CMK (cell line): Measurements from ENCODE around the gene TTC39C.

GRCh38 chr18:21896651-21897372 lies 156.2 kb downstream of the MIB1 start:
- RRBS: no CpG with 5 or more reads among the region's 27 CpGs

DNA sequence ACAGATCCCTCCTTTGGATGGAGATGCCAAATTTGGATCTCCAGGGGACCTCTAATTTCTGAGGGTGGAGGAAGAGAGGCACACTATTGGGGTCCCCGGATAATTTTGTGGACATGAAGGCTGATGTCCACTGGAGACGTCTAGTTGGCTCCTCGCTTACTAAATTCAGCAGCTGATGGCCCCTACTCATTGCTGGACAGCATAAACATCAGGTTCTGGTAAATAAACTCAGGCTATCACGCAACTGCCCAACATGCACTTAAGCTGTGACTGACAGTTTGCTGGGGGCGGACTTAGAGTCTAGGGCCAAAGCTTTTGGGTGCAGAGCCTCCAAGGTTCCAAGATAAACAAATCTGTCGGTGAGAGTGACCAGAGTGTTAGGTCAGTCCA lies 188.8 kb upstream of the GATA6 start:
- RRBS: no CpG with 5 or more reads among the region's 6 CpGs

DNA sequence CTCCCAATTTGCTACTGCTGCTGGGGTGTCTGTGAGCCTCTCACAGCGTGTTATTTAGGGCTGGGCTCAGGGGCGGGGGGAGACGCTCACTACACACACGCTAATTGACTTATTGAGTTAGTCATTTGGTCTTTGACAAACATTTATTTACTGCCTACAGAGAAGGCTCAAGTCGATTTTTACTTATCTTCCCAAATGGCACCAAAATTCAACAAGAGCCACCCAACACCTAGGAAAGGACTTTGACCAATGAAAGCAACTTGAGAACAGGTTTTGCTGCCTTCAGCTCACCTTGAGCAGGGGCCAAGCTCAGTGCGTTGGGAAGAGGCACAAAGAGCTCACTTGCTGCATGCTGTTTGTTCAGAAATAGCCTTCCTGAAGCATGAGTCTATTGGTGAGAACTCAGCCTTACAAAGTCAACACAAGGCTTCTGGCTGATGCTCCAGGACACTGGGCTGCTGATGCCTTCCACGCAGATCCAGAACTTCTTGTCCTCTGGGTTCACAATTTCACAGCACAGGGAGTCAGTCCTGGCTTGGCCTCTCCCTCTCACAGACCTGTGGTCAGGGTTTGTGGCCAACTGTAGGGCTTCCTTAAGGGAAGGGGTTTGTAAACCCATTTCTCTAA lies 125.0 kb upstream of the GATA6 start:
- RRBS: no CpG with 5 or more reads among the region's 7 CpGs

DNA sequence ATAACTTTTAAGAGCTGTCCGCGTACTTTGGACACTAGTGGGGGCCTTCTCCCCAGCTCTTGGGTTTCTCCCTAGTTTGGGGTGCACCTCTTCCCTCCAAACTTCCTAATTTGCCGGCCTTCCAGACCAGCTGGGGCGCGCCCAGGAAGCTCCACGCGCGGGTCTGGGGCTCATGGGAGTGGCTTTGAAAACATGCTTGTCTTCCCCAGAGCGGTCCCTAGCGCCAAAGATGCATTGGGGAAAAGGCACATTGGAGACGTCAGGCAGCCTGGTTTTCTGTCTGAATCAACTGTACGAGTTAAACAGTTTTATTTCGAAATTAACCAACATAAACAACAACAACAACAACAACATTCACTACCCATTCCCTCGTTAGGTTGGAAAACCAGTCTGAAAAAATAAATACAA lies 2.8 kb upstream of the GATA6 start:
- RRBS: no CpG with 5 or more reads among the region's 14 CpGs

DNA sequence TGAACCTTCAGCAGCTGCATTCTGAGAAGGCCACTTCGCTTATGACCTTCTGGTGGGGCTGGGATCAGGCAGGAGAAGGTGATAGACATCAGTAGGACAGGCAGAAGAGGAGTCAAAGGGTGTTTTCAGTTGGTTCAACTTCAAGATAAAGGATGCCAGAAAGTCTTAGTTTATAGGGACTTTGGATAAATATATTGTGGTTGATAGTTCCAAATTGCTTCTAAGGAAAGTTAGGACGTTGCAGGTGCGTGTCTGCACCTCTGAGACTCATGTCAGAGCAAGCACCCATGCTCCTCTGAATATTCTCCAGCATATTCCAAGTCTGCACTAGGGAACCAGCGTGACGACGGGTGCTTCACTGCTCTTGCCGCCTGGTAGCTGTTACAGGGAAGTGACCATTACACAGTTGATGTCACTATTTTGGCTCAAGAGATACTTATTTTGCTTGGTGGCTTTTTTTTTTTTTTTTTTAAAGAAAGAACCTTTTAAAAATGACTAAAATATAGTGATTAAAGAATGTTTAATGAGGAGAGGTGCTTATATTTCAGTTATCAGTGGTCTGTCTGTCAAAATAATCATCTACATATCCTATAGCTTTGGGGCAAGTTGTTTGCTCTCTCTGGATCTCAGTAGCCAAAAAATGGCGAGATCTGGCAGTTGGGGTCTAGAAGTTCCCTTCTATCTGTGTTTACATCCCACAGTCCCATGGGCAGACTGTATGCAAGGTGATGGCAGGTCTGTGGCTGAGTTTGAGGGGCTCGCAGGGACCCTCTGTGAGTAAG lies 35.7 kb downstream of the GATA6 start:
- RRBS: no CpG with 5 or more reads among the region's 9 CpGs

- RRBS: no CpG with 5 or more reads among the region's 3 CpGs
These were observed 37.6 kb downstream of the GATA6 start for GRCh38 chr18:22206845-22207613.

DNA sequence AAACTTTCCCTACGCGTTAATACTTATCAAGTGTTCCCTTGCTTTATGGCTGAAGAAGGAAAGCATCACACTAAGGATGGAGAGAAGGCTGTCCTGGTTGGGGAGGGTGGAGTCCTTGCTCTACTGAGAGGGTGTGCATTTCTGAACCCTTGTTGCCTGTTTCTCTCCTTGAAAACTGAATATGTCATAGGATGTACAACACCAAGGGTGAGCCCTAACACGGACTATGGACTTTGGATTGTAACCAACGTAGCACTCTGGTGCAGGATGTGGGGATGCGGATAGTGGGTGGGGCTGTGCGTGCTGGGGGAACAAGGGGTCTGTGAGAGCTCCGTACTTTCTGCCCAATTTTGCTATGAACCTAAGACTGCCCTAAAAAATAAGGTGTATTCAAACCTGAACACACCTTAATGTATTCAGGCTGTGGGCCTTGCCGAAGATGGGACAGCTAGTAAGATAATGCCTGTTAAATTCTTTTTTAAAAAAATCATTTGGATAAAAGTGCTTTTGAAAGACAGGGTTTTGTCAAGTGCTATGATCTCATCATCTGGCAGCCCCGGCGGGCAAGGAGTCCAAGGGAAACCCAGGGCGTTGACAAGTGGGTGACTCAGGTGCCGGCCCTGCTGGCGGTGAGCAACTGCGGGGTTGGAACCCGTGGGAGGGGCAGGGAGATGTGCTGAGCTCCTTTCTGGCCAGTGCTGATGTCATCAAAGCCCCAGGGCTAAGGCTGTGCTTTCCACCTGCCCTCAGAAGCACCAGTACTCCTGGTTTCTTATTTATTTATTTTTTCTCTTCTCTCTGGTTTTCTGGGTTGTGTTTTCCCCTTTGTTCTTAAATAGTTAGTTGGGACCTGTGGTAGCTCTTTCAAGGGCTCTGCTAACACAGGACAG lies 54.1 kb downstream of the GATA6 start:
- RRBS: 29% methylated on average over 4 of the region's 15 CpGs

- RRBS: no CpG with 5 or more reads among the region's 9 CpGs
These were observed 68.1 kb downstream of the CTAGE1 start for GRCh38 chr18:22349555-22350103.

GRCh38 chr18:22492129-22492460 lies 74.4 kb upstream of the CTAGE1 start:
- RRBS: no CpG with 5 or more reads among the region's 3 CpGs

GRCh38 chr18:22559779-22560462 lies 142.2 kb upstream of the CTAGE1 start:
- RRBS: 7% methylated on average over 14 of the region's 44 CpGs

- RRBS: no CpG with 5 or more reads among the region's 2 CpGs
These were observed 207.7 kb upstream of the CTAGE1 start for GRCh38 chr18:22625396-22625876.

DNA sequence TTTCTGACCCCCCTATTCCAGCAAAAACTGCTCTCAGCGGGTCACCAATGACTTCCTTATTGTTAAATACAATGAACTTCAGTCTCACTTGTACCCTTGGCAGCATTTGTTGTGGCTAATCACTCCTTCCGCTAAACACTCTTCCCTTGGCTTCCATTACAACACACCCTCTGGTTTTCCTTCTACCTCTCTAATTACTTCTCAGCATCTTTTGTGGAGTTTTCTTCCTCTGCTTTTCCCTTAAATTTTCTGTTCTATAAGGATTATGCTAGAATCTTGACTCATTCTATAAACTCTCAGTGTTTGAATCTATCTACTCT lies 111.0 kb upstream of the RBBP8 start:
- RRBS: no CpG with 5 or more reads among the region's 2 CpGs

- RRBS: no CpG with 5 or more reads among the region's 11 CpGs
These were observed 2.0 kb downstream of the CABLES1 start for GRCh38 chr18:23137198-23137715.

DNA sequence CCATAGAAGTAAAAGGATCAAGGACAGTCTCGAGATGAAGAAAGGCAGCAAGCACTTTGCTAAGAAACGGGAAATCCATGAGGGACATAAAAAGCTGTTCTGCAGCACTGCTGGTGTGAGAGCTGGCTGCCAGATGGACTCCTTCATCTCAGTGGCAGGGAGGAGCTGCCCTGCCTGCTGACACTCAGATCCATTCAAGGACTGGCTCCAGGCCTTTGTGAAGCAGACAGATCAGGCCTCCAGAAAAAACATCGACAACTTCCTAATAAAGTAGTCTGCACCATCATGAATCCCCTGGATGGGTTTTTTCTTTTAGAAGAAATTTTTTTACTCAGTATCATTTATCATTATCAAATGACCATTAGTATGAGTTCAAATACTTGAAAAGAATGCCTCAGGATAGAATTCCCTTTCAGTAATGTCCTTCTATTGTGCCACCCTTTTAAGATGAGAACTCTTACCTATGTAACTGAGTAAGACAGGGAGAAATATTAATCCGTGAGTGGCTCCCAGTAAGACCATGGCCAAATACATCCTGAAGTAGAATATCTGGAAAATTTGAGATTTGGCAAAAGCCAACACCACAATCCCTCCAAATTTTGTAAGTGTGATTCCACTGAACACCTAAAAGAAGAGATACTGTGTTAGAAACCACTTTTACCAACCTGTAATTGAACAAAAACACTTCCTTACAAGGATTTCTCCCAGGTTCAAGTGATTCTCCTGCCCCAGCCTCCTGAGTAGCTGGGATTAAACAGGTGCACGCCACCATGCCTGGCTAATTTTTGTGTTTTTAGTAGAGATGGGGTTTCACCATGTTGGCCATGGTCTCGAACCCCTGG lies 29.8 kb downstream of the RMC1 start:
- RRBS: no CpG with 5 or more reads among the region's 6 CpGs

DNA sequence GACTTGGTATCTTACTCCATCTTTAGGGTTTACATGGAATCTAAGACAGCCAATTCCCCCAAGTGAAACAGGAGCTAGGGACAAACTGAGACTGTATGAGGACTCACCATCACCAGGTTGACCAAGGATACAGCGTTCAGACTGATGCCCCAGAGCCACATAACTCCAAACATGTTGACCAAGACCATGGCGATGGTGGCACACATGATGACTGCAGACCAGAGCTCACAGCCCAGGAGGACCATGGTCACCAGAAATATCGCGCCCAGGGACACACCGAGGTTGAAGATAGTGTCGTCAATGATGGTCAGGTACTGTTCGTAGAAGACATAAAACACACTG lies 32.0 kb downstream of the RMC1 start:
- RRBS: no CpG with 5 or more reads among the region's 7 CpGs

DNA sequence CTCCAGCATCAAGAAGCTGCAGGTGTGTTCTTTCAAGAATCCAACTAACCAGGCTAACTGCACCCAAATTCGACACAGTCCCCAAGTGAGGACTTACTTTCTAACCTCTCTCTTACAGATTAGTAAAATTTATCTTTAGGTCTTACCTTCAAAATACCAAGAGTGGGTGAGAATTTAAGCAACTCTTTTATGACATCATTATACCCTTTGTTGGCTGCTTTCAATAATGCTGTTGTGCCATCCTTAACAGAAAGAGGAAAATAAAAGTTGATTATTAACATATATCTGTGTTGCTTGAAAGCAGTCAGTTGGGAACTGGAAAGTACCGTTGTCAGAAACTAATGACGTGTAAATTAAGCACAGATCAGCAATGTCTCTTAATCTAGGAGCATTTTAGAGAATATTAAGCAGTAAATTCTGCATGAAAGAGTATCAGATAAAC lies 31.3 kb upstream of the NPC1 start:
- RRBS: no CpG with 5 or more reads among the region's 3 CpGs

DNA sequence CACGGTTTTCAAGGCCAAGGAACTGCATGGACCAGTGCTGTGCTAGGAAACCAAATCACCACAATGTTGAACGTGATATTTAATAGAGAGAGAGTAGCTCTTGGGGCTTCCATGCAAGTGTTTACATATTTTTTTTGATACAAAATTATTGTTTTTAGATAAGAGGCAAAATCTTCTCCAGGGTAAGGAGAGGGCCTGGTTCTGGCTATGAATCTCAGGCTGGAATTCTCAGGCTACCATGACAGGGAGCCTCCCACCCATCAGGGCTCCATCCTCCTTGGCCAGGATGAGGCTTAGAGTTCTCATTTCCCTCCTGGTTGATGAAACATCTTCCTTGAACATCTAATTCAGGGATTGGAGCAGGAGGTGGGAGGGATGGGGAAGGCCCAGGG lies 81.9 kb upstream of the TTC39C start:
- RRBS: no CpG with 5 or more reads among the region's 2 CpGs

- RRBS: no CpG with 5 or more reads among the region's 1 CpG
These were observed 70.1 kb upstream of the TTC39C start for GRCh38 chr18:23944432-23944835.

DNA sequence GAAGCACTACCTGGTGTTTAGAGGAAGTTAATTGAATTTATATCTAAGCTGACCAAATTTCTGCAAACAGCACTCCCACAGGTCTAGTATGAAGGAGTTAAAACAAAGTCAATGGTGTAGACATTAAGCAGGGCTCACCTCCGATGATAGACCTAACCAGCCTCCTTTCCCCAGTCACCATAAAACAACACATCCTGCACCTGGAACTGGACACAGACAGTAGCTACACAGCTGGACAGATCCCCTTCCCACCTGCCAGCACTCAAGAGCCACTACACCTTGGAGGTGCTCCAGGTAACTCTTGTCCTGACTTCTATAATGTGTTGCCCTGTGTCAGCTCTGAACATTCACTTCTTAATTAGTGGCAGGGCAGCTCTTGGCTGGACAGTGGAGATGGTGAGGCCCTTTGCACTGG lies 61.7 kb upstream of the TTC39C start:
- RRBS: no CpG with 5 or more reads among the region's 1 CpG

DNA sequence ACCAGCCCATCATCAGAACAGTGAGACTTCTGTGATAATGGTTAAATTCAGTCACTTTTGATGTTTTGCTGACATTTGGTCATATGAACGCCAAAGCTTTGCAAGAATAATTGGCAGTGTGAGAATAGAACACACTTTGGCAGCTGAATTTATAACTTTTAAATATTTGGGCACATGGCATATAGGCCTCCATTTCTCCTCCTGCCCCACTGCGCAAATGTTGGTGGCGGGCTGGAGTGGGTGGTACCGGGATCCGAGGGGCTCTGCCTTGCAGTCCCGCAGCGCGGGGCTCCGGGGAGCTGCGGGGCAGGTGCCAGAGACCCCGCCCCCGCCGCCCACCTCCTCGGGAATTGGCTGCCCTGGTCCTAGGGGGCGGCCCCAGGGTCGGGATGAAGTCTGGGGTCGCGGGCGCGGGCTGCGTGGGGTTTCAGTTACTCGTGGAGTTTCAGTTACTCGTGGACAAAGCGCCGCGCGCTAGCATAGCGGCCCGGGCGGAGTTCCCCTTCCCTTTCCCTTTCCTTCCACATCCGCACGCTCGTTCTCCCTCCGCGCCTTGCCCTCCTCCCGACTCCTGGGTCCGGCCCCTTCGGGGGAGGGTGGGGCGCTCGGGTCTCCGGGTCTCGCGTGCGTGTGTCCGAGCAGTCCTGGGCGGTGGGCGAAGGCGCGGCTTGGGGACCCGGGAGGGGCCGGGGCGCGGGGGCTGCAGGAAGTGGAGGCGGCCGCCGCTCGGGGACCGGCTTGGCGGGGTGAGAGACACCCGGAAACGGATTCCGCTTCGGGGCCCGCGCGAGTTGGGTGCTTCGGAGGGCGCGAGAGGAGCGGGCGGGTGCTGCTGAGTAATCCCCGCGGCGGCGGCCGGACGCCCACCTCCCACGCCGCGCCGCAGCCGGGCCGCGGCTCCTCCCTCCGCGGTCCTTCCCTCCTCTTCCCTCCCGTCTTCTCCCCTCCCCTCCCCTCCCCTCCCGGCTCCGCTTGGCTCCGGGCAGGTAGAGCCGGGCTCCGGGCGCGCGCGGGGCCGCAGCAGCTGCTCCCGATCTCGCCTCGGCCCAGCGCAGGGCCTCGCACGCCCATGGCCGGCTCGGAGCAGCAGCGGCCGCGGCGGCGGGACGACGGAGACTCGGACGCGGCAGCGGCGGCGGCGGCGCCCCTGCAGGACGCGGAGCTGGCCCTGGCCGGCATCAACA lies at the start of gene TTC39C:
Gene TTC39C, plus strand, starts transcription at position 952 of the 1,184 bp plus-strand sequence.
- RRBS: 3% methylated on average over 75 of the region's 123 CpGs